ENCODE results near the gene SPDYC.

DNA sequence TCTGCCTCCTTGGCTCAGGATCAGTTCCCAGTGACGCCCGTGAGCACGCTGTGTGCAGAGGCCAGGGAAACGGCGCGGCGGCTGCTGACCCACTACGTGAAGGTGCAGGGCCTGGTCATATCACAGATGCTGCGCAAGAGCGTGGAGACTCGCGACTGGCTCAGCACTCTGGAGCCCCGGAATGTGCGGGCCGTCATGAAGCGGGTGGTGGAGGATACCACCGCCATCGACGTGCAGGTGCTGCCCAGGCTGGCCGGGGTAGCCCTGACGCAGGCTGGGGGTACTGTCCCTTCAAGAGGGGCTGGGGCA, 2.0 kb upstream of the TM7SF2 start:
- RRBS: 97% methylated on average over 8 of the region's 21 CpGs

GRCh38 chr11:65112390-65113078, 862 bp downstream of the TM7SF2 start:
- RRBS: 4% methylated on average over 21 of the region's 66 CpGs

GRCh38 chr11:65119850-65120533, 1.9 kb downstream of the FAU start:
- RRBS: no CpG with 5 or more reads among the region's 3 CpGs

DNA sequence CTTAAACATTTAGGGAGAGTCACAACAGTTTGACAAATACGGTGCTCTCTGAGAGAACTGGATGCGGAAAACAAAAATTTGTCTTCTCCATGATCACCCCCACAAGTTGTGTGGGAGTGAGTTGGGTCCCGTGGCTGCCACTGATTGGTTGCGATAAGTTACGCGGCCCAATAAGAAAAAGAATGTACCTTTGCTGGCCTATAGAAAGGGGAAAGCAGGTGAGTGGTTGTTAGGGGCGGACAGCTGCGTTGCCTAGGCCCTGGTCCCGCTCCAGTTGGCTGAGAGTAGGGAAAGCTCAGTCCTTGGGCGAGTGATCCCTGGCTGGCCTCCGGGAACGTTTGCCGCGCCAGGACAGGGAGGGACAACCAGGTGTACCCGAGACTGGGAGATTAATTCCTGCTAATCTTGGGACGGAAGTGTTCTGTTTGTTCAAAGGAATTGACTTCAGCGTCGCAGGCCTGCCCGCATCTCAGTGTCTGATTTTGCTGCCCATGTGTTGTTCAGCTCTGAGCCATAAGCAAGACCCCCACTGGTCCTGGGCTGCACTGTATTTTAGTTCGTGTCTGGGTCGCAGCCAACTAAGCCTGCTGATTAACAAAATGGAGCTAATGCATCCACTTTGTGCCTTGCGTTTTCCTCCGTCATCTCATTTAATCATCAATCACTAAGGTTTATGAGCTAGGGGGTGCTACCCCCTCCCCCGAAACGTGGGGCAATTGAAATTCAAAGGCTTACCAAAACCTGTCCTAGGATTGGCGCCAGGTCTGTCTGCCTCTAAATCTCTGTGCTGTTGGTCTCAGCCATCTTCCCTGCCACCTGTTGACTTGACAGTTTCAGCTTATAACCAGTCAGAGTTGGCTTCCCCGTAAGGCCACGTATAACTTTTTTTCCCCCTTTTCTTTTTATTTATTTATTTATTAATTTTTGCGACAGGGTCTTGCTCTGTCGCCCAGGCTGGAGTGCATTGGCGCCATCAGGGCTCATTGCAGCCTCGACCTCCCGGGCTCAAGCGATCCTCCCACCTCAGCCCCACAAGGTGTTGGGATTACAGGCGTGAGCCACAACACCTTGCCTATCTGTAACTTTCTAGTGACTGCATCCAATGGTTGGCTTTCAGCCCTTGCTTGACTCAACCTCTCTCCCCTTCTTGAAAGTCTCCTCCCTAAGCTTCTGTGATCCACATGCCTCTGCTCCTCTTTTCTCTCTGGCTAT, 1.0 kb upstream of the SYVN1 start:
- RRBS: no CpG with 5 or more reads among the region's 35 CpGs

DNA sequence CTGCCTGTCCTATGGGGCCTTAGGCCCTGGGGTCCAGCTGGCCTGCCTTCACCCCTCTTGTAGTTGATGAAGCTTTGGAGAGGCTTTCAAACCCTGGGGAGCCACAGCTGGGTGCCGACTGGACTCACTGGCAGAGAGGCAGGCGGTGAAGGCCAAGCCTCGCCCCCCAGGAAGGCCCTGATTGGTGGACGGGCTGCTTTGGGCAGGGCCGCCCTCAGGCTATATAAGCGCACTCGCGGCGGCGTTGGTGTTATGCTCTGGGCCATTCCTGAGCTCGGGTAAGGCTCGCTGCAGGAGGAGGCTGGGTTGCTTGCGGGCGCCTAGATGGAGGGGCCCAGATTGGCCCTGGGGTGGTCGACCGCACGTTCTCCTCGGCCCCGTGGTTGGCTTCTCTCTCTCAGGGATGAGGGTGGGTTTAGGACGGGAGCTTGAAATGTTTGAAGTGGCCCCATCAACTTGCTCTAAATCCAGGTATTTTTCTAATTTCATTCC, at the start of gene SPDYC:
TSS of gene SPDYC (plus strand) at position 250 of the 492 bp plus-strand sequence.
- RRBS: no CpG with 5 or more reads among the region's 20 CpGs

DNA sequence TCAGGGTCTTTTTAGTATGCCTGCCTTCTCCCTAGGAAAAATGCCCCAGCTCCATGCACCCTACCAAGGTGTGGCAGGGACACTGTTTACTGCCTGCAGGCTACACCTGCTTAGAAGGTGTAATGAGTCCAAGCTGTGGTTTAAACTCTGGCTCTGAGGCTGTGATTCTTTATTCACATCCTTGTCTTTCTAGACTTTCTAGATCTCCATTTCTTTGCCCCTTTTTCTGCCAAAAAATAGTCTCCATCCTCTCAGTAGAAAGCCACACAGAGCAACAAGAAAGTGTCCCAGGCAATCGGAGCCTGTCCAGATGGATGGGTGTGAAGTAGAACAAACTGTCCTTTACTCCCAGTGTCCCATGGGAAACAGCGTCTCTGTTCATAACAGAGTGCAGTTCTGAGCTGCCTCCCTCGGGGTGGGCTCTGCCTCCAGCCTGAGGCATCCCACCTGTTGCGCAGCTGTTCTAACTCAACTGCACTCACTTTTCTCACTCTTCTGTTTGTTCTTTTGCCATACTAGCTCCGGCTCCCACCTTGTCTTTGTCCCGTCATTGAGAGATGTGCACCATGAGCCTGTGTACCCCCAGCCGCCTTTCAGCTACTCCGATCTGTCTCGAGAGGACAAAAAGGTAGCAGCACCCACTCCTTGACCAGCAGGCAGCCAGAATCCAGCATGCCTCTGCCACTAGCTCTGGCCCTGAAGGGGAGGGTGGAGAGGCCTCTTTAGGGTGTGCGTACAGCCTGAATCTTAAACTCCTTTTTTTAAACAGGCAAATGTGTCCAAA, 20.8 kb upstream of the CDC42EP2 start:
- RRBS: no CpG with 5 or more reads among the region's 10 CpGs

DNA sequence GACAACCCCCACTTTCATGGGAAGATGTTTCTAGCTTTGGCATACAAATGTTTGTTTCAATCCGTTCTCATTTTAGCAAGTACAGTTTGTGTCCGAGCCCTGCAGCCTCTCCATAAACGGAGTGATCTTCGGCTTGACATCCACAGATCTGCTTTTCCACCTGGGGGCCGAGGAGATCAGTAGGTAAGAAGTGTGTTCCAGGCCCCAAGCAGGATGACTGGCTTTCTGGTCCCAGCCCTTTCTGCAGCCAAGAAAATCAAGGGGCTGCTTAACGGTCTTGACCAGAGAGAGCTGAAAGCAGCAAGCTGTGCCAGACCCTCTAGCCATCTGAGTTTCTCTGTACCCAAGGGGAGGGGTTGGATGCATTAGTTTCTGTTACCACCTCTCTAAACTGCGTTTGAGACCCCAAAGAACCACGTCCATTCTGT, 20.2 kb upstream of the CDC42EP2 start:
- RRBS: no CpG with 5 or more reads among the region's 8 CpGs

- RRBS: no CpG with 5 or more reads among the region's 7 CpGs
Observed at GRCh38 chr11:65345577-65346115, 8.9 kb upstream of the TIGD3 start.

- RRBS: under 1% methylated on average over 37 of the region's 52 CpGs
Observed at GRCh38 chr11:65422261-65422778, 35.9 kb downstream of the FRMD8 start.

GRCh38 chr11:65422779-65423521, 36.5 kb downstream of the FRMD8 start:
- RRBS: 0% methylated on average over 3 of the region's 28 CpGs

DNA sequence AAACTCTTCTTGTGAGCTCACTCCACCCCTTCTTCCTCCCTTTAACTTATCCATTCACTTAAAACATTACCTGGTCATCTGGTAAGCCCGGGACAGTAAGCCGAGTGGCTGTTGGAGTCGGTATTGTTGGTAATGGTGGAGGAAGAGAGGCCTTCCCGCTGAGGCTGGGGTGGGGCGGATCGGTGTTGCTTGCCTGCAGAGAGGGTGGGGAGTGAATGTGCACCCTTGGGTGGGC, 37.1 kb downstream of the FRMD8 start:
- RRBS: no CpG with 5 or more reads among the region's 6 CpGs

- RRBS: no CpG with 5 or more reads among the region's 8 CpGs
Observed at GRCh38 chr11:65428846-65429510, 42.5 kb downstream of the FRMD8 start.

DNA sequence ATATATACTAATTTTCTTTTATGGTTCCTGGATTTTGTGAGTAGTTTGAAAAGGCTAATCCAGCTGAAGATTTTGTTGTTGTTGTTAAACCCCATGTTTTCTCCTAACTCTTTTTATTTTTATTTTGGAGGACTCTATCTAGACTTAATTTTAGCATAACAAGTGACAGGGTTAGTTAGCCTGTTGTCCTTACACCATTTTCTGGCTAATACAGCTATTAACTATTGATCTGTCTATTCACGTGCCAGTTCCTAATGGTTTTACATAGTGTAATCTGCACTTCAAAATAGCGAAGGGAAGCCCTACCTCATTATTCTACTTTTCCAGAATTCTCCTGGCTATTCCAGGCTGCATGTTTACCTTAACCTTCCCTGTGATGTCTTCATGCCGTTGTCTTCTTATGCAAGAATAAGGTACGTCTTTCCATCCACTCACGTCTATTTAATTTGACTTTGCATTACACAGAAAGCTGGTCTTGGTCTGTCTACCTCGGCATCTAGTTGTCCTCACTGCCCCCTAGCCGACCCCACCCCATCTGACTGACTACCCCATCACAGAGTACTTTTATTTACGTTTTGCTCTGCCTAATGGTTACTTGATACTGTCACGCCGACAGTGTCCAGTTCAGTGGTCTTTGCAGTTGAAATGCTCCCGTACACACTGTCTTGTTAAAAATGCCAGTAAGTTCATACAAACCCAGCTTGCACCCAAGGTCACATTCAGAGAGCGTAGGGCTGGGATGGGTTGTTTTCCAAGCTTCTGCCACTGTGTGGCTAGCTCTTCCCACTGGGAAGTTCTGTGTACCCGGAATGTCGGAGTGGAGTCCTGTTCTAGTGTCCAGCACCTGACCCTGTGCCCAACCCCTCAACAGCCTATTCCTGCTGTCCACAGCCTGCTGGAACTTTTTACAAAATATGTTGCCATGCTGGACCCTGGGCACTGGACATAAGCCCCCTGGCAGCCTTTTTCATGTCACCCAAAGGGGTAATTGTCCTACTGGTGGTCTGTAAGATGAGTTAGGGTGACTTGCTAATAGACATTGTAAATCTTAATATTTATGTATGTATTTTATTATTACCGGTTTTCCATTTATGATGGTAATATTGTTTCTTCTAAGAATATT, 51.2 kb downstream of the FRMD8 start:
- RRBS: no CpG with 5 or more reads among the region's 15 CpGs

DNA sequence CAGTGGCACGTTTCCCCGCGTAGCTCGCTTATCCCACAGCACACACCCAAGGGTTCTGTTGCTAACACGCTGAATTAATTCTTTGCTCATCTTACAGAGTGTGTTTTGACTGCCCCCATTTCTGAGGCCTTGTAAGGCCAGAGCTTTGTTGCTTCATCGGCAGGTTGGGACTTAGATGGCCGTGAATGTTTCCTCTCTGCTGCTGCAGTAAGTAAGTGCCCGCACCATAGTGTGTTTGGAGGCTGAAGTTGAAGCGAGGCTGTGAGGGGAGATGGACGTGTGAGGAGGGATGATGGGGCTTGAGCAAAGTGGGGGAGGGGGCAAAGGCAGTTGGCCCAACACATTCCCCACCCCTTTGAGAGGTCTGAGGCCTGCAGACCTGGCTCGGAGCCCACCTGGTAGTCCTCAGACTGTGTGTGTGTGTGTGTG, 57.4 kb downstream of the FRMD8 start:
- RRBS: no CpG with 5 or more reads among the region's 11 CpGs

GRCh38 chr11:65446195-65447148, 60.0 kb downstream of the FRMD8 start:
- RRBS: no CpG with 5 or more reads among the region's 11 CpGs

DNA sequence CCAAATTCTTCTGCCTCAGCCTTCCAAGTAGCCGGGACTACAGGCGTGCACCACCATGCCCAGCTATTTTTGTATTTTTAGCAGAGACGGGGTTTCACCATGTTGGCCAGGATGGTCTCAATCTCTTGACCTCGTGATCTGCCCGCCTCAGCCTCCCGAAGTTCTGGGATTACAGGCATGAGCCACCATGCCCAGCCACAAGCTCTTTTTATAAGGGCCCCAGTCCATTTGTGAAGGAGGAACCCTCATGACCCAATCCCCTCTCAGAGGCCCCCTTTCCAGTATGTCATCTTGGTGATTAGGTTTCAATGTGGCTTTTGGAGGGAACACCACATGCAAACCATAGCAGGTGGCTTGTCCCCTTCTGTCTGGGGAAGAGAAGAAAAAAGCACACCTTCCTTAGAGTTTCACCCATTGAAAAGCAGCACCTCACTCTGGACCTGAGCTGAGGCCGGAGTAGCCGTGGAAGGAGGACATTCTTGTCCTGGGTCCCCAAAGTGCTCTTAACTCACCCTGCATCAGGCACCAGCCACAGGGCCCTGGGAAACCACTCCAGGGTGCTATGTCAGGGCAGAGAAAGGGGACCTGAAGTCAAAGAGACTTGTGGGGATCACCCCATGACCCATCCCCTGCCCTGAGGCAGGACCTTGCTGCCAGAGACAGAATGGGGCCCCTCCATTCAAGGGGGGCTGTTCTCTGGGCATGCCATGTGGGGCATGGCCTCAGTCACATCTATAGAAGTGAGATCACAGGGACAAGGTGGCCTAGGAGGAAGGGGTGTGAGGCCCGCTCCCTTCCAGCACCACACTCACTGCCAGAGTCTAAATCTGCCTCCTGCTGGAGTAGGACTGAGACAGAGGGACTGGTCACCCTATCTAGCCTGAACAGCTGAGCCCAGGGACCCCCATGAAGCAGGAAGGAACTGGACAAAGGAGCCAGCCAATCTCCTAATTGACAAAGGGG, 61.7 kb downstream of the FRMD8 start:
- RRBS: no CpG with 5 or more reads among the region's 9 CpGs

DNA sequence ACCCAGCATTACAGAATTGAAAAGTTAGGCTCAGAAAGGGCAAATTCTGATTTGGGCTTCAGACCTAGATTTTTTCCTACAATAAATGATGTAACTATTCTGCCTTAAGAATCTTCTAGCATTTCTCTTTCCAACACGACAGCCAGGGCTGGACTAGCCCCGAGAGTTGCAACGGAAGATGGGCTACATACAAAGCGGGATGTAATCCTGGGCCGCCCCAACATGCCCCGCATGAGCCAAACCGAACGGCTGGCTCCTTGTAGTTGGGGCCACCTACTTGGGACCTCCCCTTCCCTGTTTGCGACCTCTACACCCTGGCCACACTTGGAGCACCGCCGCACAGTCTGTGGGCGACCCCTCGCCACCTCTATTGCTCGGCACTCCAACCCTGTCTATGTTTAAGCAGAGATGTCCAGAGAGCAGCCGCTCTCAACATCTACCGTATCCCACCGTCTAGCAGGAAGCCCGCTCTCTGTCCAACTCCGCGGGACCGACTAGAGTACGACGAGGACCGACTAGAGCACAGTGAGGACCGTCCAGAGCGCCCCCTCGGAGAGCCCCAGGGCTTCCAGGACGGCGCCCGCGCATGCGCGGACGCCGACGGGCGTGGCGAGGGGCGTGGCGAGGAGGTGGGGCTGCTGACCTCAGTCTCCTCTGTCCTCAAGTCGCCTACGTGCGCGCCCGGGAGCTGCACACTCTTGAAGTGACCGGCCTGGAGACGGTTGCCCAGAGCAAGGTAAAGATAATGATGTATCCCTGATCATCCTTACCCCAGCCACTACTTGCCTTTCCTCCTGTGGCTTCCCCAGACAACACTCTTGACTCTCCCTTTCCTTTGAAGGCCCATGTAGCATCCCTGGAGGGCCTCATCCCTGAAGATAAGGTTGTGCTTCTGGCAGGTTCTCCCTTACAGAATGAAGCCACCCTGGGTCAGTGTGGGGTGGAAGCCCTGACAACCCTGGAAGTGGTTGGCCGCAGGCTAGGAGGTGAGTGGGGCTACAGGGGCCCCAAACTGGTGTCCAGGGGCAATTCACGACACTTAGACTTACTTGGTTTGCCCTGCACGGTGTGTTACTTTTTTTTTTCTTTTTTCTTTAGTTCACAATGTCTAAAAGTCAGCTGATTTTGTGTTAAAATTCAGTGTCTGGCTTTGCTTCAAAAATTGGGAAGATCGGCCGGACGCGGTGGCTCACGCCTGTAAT, 68.6 kb downstream of the FRMD8 start:
- RRBS: no CpG with 5 or more reads among the region's 55 CpGs

- RRBS: no CpG with 5 or more reads among the region's 23 CpGs
Observed at GRCh38 chr11:65496500-65497493, 28.1 kb upstream of the SCYL1 start.

- RRBS: no CpG with 5 or more reads among the region's 4 CpGs
Observed at GRCh38 chr11:65501296-65502479, 23.2 kb upstream of the SCYL1 start.

DNA sequence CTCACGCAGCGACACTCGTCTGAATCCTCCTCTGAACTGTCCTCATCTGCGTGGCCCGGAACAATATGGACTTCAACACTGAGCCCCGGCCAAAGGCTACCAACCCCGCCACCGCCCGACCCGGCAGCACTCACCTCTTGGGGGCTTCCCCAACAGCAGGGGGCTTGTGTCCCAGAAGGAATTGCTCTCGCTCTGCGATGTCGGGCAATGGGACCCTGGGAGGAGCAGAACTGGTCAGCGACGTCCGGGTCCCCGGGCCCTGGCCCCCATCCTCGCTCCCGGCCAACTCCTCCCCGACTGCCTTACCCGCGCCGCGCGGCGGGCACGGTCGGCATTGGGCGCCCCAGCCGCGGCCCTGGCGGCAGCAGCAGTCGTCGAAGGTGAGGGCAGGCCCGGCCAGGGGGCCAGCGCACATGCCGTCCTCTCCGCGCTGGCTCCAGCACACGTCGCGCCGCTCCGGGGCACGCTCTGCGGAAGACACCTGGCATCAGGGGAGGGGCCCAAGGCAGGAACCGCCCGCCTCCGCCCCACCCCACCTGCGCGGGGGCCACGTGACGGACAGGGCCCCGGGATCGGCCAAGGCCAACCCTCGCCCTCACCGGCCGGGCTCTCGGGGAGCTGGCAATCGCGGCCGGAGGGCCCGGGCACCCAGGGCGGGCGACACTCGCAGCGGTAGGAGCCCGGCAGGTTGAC, 14.7 kb downstream of the SCYL1 start:
- RRBS: 92% methylated on average over 29 of the region's 68 CpGs

All from NB4 (cell line).